Skin of body (tissue), 2 donors: Measurements from ENCODE around the genes ELOVL1, ARTN, SLC6A9 and DMAP1.

DNA sequence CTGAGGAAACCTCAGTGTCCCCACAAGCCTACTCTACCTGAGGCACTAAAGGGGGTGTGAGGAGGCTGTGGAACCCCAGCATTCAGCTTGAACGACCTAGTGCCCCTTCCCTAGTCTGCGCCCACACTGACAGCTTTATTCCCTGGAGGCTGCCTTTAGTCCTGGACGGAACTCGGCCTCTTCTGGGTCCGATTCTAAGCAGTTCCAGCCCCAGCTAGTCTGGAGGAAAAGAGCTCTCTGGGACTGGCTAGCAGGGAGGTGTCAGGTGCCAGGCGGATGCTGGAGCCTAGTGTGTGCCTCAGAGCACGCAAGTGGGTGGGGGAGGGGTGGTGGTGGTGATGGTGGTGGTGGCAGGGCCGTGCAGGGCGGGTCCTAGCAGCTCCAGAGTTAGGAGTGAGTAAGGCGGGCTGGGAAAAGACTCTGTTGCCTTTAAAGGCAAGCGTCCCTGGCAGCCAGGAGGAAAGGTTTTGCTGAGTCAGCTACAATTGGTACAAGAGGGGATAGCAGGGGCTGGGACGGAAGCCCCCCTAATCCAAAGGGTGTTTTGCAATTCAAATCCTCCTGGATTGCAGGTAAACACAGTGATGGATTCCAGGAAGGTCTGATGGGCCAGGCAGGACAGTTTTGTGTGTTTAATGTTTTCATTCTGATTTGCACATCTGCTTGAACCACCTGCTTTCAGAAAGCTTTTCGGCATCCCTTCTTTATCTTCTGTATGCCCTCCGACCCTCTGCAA lies 4.0 kb upstream of the SLC2A1 start:
- RAMPAGE, long total RNA: no peak

GRCh38 chr1:43235719-43236196 lies 34.0 kb upstream of the TMEM125 start:
- RAMPAGE, long total RNA: no peak

DNA sequence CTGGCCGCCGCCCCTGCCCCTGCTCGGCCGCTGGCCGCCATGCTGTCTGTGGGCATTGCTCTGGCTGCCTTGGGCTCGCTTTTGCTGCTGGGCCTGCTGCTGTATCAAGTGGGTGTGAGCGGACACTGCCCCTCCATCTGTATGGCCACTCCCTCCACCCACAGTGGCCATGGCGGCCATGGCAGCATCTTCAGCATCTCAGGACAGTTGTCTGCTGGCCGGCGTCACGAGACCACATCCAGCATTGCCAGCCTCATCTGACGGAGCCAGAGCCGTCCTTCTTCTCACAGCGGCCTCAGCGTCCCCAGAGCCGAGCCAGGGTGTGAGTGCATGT lies 3.3 kb downstream of the TMEM125 start:
- RAMPAGE, long total RNA: no peak

DNA sequence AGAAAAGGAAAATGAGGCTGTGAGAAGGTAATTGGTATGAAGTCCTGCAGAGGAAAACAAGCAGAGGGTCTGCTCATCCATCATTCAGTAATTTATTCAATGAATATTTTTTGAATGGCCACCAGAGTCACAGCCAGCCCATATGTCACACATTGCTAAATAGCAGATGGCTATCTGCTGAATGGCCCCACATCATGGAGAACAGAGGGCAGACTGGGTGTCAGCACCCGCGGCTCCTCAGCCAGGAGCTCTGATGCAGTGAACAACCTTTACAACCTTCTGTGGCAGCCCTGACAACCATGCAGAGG lies 2.6 kb upstream of the C1orf210 start:
- RAMPAGE, long total RNA: no peak

DNA sequence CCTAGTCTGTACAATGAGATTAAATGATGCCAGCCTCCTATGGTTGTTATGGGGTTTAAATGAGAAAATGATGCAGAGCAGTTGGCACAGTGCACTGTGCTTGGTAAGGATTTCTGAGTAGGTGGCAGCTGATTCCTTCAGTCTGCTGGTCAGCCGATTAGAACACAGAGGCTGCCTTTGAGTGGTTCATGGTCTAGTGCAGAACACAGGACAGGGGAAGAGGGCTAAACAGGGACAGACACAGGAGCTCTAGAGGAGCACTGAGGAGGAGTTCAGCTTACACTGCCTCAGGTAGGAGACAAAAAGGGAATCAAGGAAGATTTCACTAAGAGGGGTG lies 1.4 kb downstream of the TIE1 start:
- RAMPAGE, long total RNA: no peak

GRCh38 chr1:43303784-43304160 lies 3.0 kb downstream of the TIE1 start:
- RAMPAGE, long total RNA: no peak

GRCh38 chr1:43304161-43305395 lies 3.8 kb downstream of the TIE1 start:
- RAMPAGE, long total RNA: no peak

DNA sequence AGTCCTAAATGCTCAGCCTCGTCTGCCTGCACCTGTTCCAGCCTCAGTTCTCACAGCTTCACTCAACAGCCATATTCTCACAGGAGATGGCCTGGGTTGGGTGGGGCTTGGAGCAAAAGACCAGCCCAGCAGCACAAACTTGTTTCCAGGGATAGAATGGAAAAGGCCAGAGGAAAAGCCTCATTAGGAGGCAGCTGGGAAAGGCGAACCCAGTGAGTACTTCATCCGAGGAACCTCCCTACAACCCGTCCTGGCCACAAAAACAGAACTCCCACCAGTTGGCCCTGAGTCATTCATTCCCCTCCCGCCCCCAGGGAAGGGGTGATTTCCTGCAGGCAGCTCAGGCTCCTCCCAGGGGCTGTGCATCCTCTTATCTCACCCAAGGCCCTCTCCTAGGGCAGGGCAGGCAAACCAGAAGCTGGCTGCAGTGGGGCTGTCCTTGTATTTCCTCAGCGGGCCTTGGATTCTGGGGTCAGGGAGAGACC lies 7.5 kb upstream of the MPL start:
- RAMPAGE, long total RNA: no peak

GRCh38 chr1:43349820-43350458 lies 8.8 kb upstream of the CDC20 start:
- RAMPAGE, long total RNA: no peak

DNA sequence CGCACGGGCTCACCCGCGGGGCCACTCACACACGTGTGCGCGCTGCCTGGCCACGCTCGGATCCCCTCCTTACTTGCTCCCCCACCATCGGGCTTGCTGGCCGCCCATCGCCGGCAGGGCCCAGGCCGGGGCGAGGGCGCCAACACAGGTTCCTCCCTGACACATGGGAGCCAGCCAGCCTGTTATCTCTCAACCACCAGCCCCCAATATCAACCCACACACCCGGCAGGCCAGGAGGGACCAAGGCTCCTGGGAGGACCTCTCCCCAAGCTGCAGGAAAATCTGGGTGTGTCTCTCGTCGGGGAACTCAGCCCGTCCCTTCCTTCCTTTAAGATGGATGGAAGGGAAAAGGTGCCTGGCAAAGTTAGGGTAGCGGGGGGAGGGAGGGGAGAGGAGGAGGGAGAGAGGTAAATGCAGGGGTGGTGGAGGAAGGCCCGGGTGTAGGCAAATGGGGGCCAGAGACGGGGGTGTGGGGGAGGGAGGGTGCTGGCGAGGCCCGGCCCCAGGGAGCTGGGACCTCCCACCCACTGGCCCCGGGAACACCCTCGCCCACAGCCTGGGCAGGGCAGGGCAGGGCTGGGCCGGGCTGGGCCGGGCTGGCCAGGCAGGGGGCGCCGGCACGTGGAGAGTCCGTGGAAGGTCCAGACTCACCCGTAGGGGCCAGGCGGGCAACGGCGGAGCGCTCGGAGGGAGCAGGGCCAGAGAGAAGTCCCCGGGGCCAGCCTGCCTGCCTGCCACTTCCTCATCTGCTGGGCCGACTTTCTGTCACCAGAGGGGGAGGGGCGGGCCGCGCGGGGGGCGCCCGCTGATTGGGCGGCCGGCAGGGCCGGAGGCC lies at the start of gene ELOVL1:
Gene ELOVL1 (minus strand): TSS at position 748 of the 835 bp plus-strand sequence.
- RAMPAGE, long total RNA: no peak

GRCh38 chr1:43460823-43461422 lies 7.2 kb upstream of the HYI start:
- RAMPAGE, long total RNA: no peak

DNA sequence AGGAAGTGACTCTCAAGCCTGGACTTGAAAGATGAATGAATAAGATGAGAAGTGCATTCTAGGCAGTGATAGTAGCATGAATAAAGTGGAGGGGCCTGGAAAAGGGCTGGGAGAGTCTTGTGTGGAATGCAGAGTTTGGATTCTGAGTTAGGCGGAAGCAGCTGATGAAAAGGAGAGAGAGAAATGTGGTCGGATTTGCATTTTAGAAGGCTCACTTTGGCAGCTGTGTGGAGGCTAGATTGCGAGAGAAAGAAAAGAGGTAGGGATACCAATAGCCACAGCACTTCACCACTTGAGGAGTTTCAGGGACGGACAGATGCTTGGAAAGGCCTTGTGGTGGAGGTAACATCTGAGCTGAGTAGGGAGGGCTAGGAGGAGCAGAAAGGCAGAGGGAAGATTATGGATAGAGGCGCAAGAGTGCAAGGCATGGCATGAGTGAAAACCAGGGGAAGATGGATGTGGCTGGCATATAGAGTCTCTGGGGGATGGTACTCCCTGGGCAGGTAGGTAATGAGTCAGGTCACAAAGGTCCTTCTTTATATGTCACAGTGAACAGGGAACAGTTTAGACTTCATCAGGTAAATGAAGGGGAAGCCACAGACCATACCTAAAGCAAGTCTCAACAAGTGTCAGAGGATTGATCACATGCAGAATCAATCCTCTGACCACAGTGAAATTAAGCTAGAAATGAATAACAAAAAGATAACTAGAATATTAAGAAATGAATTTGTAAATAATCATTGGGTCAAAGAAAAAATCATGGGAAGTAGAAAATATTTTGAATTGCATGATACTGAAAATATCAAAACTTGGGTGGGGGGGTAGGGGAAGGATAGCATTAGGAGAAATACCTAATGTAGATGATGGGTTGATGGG lies 59.8 kb downstream of the ST3GAL3 start:
- RAMPAGE, long total RNA: no peak

- RAMPAGE, long total RNA: no peak
Measured at GRCh38 chr1:43932886-43934099, at the start of gene ARTN. Gene ARTN, plus strand, starts transcription at chr1:43933801.

GRCh38 chr1:43971260-43971974 lies 1.6 kb downstream of the DPH2 start:
- RAMPAGE, long total RNA: no peak

GRCh38 chr1:43975090-43975711 lies 441 bp downstream of the ATP6V0B start:
- RAMPAGE, long total RNA: no peak

GRCh38 chr1:43977866-43978538 lies 1.0 kb upstream of the B4GALT2 start:
- RAMPAGE, long total RNA: no peak

DNA sequence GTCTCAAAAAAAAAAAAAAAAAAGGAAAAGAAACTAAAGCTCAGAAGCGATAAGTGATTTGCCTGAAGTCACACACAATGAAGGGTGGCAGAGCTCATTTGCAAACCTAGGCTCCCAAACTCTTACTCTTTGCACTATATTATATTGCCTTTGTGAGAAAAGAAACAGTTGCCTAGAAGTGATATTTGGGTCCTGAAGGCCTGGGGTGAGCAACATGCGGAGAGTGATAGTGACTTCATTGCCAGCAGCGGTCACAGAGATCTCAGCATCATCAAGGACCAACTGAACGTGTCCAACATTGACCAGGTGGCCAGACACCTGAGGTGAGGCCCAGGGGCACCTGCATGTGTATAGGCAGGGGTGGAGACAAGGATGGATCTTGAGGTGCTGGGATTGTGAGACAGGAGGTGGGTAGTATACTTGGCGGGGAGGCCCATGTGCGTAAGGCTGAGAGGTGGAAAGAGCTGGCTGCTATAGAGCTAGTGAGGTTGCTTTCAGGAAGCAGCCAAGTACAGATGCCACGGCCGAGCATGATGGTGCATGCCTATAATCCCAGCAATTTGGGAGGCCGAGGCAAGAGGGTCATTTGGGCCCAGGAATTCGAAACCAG lies 2.3 kb downstream of the CCDC24 start:
- RAMPAGE, long total RNA: no peak

GRCh38 chr1:44031020-44031969 lies at the start of gene SLC6A9:
Gene SLC6A9, minus strand, starts transcription at chr1:44031462.
- RAMPAGE, long total RNA: no peak

DNA sequence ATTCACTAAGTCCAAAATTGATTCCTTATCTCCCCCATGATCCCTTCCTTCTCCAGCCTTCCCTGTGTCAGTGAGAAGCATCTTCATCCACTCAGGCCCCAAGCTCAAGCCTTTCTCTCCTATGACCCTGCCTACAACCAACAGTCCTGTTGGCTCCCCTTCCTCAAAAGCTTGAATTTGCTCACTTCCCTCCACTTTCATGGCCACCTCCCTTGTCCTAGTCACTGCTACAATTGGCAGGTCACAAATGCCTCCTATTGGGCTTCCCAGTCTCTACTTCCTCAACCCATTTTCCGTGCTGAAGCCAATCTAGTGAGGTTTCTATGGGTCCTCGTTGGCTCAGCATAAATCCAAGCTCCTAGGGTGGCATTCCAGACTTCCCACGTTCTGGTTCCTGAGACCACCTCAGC lies 40.2 kb upstream of the SLC6A9 start:
- RAMPAGE, long total RNA: no peak

- RAMPAGE, long total RNA: no peak
Measured at GRCh38 chr1:44213143-44214145, at the start of gene DMAP1. Gene DMAP1, plus strand, starts transcription at chr1:44213471.